ENCODE results near the genes AATK, BAHCC1 and MRPL12.

DNA sequence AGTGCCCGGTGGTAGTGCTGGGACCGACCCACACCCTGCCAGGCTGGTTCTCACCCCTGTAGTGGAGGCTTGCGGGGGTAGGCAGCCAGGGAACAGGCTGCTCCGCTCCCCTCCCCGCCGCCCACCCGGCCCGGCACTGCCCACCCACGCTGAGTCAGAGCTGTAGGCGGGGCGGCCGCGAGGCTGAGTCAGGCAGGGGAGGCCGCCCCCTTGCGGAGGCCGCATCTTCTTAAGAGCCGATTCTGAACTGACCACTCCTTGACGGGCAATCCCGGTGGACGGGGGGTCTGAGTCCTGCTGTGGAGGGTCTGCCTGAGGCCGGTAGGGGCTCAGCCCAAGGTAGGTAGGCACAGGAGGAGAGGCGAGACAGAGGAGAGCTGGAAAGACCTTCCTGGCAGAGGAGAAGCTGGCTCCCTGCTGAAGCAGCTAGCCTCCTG, 62.4 kb downstream of the BAIAP2 start:
- PRO-cap, 3 experiments: no peak in any of the 3 experiments
- RAMPAGE, long total RNA: no peak

DNA sequence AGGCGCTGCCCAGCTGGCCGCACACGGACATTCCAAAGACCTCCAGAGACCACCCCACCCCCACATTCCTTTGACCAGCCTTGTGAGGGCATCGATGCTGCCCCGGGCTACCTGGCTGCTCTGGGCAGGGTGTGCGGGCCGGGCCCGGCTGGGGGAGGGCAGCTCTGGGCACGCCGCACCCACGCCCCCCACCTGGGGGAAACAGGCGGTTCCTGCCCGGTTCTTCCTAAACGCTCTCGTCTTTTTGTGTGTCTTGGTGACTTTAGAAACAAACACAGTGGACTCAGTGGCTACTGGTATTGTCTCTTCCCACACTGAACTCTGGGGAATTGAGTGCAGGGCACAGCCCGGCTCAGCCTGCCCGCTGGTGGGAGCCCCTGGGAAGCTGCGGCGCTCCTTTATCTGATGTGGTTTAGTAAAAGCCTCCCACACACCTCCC, 55.5 kb upstream of the PVALEF start:
- PRO-cap, 3 experiments: no peak in any of the 3 experiments
- RAMPAGE, long total RNA: no peak

GRCh38 chr17:81112981-81113565, 52.2 kb upstream of the PVALEF start:
- PRO-cap, 3 experiments: no peak in any of the 3 experiments
- RAMPAGE, long total RNA: no peak

DNA sequence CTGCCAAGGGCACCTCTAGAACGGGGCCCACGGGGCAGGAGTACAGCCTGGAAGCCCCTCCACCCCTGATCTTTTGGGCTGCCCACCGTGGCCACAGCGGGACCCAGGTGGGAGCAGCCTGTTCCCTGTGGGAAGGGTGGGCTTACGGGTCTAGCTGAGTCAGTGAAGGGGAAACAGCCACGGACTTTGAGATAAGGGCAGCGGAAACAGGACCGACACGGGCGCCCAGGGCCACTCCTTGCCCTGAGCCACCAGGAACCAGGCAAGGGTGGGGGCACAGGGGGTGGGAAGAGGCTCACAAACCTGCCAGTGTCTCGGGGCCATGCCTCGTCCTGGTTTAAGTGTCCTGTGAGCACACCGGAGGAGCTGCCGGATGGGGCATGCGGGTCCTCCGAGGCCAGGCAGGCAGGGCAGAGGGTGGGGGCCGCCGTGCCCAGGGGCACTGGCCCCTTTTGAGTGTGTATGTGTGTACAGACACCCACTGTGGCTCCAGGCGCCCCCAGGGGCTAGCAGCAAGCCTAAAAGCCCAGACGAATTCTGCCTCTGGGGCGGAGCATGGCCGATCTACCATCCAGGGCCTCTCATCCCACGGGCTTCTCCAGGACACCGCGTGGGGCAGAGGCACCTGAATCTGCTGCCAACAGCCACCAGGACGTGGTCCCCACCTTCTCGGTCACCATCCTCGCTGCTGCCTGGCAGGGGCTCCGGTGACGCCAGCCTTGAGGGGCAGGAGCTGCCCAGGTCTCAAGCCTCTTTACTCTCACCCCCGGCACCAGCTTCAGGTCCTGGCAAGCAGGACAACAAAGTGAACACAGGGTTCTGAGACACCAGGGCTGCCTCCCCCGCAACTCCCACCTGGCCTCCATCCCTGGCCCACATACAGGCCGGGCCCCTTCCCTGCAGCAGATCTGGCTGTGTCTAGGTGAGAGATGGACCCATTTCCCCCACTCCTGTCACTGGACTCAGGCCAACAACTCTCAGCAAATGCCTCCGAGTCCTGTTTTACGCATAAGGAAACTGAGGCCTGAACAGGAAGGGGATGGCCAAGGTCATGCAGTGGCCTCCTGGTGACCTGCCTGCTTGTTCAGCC, 47.3 kb upstream of the PVALEF start:
- PRO-cap, 3 experiments: no peak in any of the 3 experiments
- RAMPAGE, long total RNA: no peak

DNA sequence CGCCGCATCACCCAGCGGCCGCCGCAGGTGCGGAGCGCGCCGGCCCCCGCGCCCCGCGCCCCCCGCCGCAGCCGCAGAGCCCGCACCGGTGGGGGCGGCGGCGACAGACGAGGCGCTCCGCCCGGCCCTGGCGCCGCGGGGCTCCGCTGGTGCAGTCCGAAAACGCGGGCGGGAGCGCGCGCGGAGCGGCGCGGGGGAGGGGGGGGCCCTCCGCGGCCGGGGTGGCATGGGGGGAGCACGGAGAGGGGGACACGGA, at the start of gene AATK:
TSS of gene AATK (minus strand) at position 158 of the 256 bp plus-strand sequence.
- PRO-cap, 3 experiments: peak in 3 of 3 experiments; most common plus-strand start position 146 of the sequence (in 1); most common minus-strand start position 148 of the sequence (in 3)
- RAMPAGE, long total RNA: no peak

DNA sequence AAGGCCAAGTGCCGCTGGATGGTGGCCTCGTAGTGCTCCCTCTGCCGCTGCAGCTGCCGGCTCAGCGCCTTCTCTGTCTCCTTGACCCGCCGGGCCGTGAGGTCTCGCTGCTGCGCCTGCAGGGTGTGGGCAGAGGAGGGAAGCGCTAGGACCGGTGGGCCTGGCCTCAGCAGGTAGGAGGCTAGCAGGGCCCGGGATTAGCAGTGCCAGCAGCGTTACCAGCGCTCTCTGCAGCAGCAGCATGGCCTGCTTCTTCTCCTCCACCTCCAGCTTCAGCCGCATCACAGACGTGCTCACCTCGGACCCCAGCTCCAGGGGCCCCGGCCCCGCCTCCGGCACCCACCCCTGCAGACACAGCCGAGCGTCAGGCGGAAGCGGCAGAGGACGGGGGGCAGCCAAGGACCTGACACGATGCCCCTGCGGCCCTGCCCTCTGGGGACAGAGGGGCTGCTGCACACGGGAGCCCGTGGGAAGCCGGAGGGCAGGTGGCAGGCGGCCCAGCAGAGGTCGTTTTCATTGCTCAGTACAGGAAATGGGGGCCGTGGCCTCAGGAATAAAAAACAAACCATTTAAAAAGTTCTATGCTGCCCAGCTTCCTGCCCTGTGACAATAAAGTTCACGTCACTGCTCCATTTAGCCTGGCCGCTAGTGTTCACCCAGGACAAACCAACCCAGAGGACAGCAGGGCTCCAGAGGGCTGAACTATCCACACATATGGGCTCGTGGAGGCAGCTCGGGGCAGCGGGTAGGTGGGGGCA, 25.9 kb downstream of the CEP131 start:
- PRO-cap, 3 experiments: peak in 1 of 3 experiments; most common plus-strand start position 661 of the sequence (in 1)
- RAMPAGE, long total RNA: no peak

GRCh38 chr17:81240626-81241311, 1.7 kb downstream of the NDUFAF8 start:
- PRO-cap, 3 experiments: no peak in any of the 3 experiments
- RAMPAGE, long total RNA: no peak

- PRO-cap, 3 experiments: no peak in any of the 3 experiments
- RAMPAGE, long total RNA: no peak
Observed at GRCh38 chr17:81277180-81277867, 17.8 kb downstream of the SLC38A10 start.

GRCh38 chr17:81365659-81366353, 29.5 kb upstream of the BAHCC1 start:
- PRO-cap, 3 experiments: no peak in any of the 3 experiments
- RAMPAGE, long total RNA: no peak

GRCh38 chr17:81392582-81393674, 2.3 kb upstream of the BAHCC1 start:
- PRO-cap, 3 experiments: peak in 1 of 3 experiments; most common plus-strand start chr17:81393330 (in 1); most common minus-strand start chr17:81393080 (in 1)
- RAMPAGE, long total RNA: no peak

DNA sequence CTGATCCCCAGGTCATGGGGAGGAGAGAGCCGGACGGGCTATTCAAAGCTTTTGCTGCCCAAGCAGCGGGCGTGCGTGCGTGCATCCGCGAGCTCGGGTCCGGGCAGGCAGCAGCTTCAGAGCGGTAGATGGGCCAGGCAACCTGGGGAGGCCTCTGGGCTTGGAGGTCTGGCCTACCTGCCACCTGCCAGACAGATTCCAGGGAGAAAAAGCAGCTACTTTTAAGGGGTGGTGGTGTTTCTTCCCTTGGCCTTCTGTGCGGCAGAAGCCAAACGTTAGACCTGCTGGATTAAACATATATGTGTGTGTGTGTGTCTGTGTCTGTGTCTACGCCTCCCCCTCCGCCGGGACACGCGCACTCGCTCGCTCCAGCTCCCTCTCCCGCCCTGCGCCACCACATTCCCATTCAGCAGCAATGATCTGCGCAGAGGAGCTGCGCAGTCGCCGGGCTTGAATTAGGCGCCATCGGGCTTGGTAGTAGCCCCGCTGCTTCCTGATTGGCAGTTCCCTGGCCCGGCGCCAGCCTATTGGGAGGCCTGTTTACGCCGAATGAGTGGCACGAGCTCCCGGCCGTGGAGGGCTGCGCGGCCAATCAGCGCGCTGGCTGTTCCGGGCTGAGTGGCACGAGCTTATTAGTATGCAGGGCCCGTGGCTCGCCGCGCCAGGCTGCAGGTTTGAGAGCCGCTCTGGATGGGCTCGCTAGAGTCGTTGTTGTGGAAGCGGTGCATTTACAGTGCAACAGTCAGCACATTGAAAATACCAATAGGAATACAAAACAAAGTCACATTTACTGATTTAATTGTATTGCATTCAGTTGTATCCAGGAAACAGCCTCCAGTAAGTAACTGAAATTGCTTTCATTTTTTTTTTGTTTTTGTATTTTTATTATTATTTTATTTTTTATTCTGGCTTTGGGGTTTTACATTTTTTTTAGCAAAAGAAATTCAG, at the start of gene BAHCC1:
TSS of gene BAHCC1 (plus strand) at position 659 of the 948 bp plus-strand sequence.
- PRO-cap, 3 experiments: peak in 3 of 3 experiments; most common plus-strand start position 664 of the sequence (in 2); most common minus-strand start position 291 of the sequence (in 1)
- RAMPAGE, long total RNA: no peak

- PRO-cap, 3 experiments: peak in 2 of 3 experiments; most common plus-strand start chr17:81399705 (in 2); most common minus-strand start chr17:81399311 (in 1)
- RAMPAGE, long total RNA: no peak
Observed at GRCh38 chr17:81398837-81399951, 3.9 kb downstream of the BAHCC1 start.

DNA sequence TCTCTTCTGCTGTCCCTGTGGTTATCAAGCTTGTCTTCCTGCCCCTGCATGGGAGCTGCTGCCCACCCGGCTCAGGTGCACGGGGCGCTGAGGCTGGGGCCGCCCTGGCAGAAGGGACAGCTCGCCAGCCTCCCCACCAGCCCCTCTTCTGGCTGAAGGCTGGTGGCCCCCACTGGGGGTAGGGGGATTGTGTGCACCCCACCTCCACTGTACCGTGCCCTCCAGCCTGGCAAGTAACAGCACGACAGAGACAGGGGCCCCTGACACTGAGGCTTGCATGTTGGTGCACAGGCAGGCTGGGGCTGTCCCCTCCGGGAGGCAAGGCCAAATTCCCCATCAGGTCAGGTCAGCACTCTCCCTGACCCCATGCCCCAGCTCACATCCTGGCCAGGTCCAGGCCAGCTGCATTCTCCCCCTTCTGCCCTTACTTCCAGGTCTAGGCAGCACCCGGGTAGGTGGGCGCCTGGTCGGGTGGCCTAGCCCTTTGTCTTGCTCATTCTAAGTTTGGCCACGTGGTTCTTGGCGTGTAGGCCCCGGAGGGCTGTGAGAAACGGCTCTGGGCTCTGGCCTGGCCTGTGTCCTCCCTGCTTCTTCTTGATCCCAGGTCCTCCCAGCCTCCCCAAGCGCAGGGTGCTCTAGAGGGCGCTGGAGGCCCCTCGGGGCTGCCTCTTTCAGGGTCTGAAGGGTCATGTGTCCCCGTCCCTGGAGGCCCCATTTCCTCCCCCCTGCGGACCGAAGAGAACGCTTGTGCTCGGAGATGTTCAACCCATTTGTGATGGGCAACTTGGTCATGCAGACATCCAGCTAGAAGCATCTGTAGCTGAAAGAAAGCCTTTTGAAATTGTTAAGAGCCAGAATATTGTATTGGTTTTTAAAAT, 6.5 kb downstream of the BAHCC1 start:
- PRO-cap, 3 experiments: peak in 1 of 3 experiments; most common minus-strand start position 591 of the sequence (in 1)
- RAMPAGE, long total RNA: no peak

- PRO-cap, 3 experiments: peak in 1 of 3 experiments; most common plus-strand start chr17:81419590 (in 1); most common minus-strand start chr17:81419359 (in 1)
- RAMPAGE, long total RNA: no peak
Observed at GRCh38 chr17:81419080-81420172, 24.2 kb downstream of the BAHCC1 start.

GRCh38 chr17:81447024-81447887, 52.0 kb downstream of the BAHCC1 start:
- PRO-cap, 3 experiments: no peak in any of the 3 experiments
- RAMPAGE, long total RNA: no peak

- PRO-cap, 3 experiments: no peak in any of the 3 experiments
- RAMPAGE, long total RNA: no peak
Observed at GRCh38 chr17:81483134-81483654, 29.4 kb downstream of the ACTG1 start.

- PRO-cap, 3 experiments: peak in 3 of 3 experiments; most common plus-strand start chr17:81514852 (in 1); most common minus-strand start chr17:81514873 (in 2)
- RAMPAGE, long total RNA: no peak
Observed at GRCh38 chr17:81514287-81514988, 1.8 kb upstream of the ACTG1 start.

DNA sequence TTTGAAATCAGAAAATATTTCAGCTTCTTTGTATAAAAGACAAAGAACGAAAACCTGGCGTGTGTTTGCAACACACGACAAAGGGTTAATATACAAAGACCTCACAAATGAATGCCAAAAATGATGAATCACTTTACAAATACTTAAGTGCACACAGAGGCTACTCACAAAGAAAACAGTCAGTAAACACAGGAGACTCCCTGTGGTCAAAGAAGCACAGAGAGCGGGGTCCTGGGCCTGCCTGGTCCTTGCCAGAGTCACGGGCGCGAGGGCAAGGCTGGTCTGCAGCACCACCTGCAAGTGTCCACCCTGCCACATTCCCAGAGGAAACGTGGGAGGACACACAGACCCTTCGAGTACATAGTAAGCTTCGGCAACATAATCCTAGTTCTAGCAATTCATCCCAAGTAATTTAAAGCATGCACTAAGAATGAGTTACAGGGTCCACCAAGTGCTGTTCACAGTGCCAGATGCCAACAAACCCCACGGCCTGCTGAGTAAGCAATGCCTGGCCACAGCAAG, 24.5 kb upstream of the FAAP100 start:
- PRO-cap, 3 experiments: no peak in any of the 3 experiments
- RAMPAGE, long total RNA: no peak

GRCh38 chr17:81684286-81685628, 946 bp downstream of the HGS start:
- PRO-cap, 3 experiments: no peak in any of the 3 experiments
- RAMPAGE, long total RNA: no peak

- PRO-cap, 3 experiments: peak in 3 of 3 experiments; most common plus-strand start chr17:81703477 (in 2); most common minus-strand start chr17:81703294 (in 2)
- RAMPAGE, long total RNA: no peak
Observed at GRCh38 chr17:81703155-81703670, at the start of gene MRPL12. Gene MRPL12, plus strand, starts transcription at chr17:81703367.

Measured in cerebellum (tissue), 5 donors.